Ishikawa (cell line): ENCODE measurements around the genes MTERF4 and RTP5.

DNA sequence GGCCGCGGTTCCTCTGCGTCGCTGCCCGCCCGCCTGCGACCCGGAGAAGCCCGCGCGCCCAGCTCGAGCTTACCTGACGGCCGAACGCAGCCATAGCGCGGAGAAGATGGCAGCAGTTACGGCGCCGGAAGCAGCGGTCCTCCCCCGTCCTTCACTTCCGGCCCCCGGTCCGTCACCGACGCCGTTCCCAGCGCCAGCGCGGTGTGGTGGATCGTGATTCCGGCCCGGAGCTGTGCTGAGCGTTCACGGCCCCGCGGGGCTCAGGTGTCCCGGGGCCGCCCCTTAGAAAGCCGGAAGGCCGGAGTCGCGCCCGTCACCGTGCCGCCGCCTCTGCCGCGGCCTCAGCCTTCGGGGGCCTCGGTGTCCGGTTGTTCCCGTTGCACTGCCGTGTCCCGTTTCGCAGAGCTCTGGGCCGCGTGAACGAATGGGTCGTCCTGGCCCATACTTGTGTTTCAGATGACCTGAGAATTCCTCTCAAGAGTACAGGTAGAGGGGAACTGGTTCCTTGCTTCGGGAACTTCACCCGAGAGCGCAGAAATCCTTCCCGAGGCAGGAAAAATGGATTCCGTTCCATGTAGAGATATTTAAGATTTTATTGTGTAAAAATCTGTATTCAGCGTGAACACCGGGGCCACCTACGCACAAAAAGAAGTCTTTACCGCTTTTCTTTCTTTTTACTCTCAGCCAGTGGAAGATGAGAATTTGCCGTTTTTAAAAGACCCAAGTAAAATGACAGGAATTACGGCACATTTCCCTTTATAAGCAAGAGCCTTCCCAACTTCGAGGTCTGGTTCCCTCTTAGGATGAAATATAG lies at the start of gene MTERF4:
Gene MTERF4, minus strand, starts transcription at position 108 of the 814 bp plus-strand sequence.
- RRBS: 1% methylated on average over 43 of the region's 73 CpGs

DNA sequence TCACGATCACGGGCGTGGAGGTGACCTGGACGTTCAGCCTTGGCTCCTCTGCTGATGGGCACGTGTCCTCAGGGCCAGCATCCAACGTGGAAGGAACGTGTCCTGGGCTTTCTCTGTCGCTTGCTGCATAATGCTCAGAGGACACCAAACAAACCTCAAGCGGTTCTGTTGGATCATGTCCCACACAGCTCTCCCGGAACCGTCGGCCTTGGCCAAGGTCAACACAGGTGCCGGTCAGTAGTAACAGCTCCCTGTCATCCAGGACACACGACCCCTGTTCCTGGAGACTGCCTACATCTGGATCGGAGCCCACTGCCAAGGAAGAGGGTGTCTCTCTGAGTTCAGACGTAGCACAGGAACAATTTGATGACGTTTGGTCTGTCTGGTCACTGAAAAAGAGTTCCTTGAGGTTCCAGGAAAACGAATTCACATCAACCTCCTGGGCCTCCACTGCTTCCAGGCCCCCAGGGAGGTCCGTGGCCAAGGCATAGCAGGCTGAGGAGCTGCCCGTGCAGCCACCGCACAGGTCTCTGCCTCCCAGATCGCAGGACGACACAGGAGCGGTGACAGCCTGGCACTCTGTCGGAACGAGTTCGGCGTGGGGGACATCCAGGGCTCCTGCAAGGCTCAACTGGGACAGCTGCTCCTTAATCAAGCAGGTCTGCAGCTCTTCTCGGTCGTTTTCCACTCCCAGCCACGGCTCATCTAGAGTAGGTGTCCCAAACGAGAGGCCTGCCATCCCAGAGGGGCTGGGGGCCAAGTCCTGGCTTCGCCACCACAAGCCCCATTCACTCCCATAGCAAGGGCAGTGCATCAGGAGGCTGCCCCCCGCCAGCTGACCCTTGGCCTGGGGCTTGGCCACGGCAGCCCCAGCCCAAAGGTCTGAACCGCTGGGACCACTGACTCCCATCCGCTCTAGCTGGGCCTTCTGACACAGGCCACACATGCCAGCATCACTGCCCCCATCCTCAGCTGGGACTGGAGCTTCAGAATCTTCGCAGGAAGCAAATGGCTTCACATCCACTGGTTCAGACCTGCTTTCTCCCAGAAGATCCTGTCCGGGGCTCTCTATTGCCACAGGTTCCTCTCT lies 22.6 kb downstream of the PASK start:
- RRBS: no CpG with 5 or more reads among the region's 39 CpGs

GRCh38 chr2:241264357-241264863 lies 51.1 kb downstream of the HDLBP start:
- RRBS: no CpG with 5 or more reads among the region's 4 CpGs

DNA sequence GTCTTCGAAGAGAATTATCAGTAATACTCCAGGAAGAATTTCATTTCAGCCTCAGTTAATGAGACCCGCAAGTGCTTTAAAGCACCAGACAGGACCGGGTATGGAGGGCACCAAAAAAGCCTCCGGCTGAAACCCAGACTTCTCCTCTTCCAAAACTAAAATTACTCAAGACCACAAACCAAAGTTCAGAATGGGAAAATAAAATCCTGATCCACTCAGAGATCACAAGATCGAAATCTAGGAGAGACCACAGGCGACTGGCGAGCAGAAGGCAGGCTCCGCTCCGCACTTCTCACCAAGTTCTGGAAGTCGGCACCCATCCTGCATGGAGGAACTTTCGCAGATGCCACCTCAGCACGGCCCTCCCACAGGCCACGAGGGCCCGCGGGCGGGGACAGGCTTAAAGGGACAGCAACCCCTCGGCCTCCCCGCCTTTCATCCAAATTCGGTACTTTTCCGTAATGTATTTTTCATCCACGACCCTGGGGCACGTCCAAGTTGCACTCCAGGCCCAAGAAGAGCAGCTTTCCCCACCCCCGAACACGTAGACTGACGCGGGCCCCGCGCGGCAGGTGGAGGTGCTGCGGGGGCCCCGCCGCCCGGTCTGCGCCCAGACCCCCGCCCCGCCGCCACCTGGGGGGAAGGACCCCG lies 43.7 kb downstream of the HDLBP start:
- RRBS: 2% methylated on average over 5 of the region's 38 CpGs

DNA sequence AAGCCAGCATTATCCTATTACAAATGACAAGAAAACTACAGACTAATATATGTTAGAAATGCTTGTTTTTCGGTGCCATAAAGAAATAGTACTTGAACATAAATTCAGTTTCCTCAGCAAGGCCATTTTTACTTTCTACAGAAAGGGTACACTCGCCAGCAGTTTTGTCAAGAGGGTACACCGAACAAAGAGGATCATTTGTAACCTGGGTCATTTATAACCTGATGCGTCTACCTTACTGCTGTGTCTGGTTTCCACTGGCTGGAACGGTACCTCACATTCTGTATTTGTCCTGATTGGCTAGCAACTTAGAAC lies 13.7 kb downstream of the SEPTIN2 start:
- RRBS: no CpG with 5 or more reads among the region's 5 CpGs

DNA sequence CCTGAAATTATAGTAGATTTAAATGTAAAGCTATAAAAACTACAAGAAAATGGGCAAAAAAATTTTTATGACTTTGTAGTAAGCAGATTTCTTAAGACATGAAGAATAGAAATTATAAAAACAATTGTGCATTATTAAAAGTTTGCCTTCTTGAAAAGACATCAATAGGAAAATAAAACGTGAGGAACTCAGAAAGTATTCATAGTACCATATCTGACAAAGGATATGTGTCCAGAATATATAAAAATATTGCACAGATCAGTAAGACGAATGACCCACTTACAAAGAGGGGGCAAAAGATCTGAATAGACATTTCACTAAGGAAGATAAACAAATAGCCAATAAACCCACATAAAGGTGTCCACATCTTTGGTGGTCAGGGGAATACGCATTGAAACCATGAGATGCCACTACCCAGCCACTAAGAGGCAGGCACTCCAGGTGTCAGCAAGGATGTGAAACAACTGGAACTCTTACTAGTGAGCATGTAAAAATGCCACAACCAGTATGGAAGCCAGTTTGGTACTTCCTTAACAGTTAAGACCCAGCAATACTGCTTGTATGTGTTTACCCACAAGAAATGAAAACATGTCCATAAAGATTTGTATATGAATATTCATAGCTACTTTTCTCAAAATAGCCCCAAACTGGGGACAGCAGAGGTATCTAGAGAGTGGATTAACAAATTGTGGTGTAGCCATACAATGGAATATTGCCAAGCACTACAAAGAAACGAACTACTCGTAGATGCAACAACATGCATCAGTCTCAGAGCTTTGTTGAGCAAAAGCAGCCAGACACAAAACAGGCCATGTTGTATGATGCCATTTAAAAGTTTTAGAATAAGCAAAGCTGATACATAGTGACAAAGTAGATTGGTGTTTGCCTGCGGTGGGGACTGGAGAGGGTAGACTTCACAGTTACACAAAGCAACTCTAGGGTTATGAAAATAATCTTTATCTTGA lies 16.6 kb downstream of the SEPTIN2 start:
- RRBS: no CpG with 5 or more reads among the region's 6 CpGs

DNA sequence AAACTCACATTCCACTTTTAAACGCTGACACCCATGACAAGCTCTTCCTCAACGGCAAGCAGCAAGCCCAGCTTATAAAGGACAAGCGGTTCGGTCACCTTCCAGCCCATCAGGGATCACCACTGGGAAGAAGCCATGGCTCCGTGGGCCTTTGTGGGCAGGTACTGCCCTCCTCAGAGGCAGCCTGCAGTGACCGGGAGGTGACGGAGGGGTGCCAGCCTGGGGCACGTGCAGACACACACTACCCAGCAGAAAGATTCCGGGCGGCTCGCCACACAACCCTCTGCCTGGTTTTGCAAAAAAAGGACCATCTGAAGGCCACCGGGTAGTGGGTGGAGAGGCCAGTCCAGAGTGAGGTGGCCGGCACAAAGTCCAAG lies 5.9 kb upstream of the BOK start:
- RRBS: 80% methylated on average over 8 of the region's 13 CpGs

DNA sequence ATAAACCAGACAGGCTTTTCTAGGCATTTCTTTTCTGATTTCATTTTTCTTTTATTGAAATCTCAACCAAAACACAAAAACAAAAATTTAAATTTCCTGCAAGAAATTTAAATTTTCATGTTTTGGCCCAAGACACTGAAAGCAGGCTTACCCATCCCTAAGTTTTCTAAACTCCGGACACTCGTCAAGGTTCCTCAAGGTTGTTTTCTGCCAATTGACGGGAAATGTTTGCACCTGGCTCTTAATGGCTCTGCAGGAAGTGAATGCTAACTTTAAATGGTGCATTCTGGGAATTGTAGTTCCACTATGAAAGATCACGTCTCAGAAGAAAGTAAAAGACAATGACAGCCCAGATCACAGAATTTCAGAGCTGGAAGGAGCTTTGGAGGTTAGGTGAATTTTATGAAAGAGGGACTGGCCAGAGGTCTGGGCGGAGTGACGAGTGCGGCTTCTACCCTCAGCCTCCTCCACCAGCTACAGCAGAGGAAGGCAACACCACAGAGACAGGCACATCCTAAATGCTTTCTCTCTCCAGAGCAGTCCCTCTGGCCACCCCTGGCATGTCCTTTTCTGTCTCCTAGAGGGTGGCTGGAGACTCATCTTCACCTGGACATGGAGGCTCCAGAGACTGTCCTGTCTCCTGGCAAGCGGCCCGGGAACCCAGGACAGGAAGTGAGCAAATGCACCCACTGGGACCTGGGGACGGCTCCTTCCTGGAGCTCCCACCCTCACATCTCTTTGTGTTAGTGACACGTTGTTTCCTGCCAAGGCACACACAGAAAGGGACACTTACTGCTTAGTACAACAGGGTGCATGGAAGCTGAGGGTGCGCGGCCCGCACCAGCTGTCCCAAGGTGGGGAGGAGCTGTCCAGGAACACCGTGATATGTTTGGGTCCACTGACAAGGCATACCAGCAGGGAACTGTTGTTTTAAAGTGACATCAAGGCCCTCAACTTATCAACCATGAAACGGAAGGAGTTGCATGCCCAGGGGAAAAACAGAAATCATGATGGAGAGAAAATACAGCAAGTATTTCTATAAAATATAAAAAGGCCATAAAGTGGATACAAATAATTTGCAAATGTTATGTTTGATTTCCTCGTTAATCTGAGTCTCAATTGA lies 19.3 kb downstream of the THAP4 start:
- RRBS: no CpG with 5 or more reads among the region's 17 CpGs

DNA sequence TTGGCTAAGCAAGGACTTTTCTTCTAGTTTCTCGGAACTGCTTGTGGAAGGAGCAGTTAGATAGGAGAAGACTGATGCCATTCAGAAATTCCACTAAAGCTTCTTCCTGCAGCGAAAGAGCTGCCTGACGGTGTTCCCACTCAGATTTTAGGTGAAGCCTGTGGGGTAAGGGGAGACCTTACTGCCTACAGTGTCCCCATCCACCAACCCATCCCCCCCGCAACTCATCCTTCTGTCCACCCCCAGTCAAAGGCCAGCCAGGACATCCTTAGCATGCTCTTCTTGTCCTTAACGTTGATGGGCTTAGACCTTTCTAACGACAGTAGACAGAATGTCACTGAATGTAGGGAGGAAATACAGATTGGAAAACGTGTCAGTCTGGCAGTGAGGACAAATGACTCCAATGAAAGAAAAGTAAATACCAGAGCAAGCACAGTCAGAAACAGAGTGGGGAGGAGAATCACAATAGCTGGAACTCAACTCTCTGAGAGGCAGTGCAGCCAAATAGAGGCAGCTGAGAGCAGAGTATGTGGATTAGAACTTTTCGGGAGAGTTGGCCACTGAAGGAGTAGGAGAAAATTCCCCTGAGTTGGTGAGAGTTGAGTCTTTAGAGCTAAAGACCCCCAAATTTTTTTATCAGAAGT lies 24.2 kb downstream of the ATG4B start:
- RRBS: no CpG with 5 or more reads among the region's 8 CpGs

DNA sequence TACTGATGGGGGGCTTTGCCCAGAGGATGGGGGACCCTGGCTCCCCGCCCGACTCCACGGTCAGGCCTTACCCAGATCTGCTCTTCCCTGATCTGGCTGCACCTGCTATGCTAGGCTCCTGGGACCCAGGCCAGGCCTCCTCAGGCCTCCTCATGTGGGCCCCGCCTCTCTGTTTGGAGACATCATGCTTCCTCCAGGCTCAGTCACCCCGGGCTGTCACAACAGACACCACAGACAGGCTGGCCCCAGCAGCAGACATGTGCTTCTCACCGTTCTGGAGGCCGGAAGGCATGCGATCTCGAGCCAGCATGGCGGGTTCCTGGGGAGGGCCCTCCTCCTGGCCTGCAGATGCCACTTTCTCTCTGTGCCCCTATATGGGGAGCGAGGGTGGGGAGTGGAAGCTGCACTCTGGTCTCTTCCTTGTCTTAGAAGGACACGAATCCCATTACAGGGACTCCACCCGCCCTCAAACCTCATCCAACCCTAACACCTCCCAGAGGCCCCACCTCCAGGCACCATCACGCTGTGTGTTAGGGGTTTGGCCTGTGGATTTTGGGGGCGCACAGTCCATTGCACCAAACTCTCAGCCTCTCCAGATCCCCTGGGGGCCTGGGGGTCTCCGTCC lies 10.8 kb upstream of the NEU4 start:
- RRBS: 57% methylated on average over 3 of the region's 16 CpGs

- RRBS: no CpG with 5 or more reads among the region's 20 CpGs
These were observed 8.4 kb downstream of the NEU4 start for GRCh38 chr2:241817279-241817908.

- RRBS: 16% methylated on average over 10 of the region's 42 CpGs
These were observed 2.9 kb upstream of the RTP5 start for GRCh38 chr2:241866349-241867254.

GRCh38 chr2:241869457-241869846 lies at the start of gene RTP5:
RTP5 (plus strand) TSS chr2:241869729.
- RRBS: 39% methylated on average over 6 of the region's 22 CpGs

DNA sequence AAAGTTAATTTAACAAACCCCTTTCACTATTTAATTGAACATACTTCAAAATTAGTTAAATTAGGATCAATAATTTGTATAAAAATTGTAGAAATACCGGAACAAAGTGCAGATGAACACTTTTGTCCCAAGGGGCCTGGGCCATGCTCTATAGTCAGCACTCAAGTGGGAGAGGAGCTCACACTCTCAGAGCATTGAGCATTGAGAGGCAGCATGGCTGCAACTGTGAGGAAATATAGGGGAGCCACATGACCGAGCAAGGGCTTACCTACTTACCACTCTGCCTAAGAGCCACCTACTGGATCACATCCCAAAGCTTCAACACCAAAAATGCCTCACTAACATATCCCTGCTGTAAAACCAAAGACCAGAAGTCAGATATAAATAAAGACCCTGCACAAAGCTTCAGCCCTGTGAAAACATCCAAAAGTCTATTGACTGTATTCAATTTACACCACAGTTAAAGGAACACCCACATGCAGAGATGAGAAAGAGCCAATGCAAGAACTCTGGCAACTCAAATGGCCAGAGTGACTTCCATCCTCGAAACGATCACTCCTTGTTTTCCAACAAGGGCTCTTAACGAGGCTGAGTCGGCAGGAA lies 15.2 kb upstream of the FAM240C start:
- RRBS: no CpG with 5 or more reads among the region's 6 CpGs

DNA sequence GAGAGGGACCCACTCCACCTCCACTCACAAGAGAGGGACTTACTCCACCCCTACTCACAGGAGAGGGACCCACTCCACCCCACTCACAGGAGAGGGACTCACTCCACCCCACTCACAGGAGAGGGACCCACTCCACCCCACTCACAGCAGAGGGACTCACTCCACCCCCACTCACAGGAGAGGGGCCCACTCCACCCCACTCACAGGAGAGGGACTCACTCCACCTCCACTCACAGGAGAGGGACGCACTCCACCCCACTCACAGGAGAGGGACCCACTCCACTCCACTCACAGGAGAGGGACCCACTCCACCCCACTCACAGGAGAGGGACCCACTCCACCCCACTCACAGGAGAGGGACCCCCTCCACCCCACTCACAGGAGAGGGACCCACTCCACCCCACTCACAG lies 28.3 kb upstream of the FAM240C start:
- RRBS: no CpG with 5 or more reads among the region's 1 CpG